ENCODE measurements around the genes SSTR5, TPSG1 and PERCC1.

DNA sequence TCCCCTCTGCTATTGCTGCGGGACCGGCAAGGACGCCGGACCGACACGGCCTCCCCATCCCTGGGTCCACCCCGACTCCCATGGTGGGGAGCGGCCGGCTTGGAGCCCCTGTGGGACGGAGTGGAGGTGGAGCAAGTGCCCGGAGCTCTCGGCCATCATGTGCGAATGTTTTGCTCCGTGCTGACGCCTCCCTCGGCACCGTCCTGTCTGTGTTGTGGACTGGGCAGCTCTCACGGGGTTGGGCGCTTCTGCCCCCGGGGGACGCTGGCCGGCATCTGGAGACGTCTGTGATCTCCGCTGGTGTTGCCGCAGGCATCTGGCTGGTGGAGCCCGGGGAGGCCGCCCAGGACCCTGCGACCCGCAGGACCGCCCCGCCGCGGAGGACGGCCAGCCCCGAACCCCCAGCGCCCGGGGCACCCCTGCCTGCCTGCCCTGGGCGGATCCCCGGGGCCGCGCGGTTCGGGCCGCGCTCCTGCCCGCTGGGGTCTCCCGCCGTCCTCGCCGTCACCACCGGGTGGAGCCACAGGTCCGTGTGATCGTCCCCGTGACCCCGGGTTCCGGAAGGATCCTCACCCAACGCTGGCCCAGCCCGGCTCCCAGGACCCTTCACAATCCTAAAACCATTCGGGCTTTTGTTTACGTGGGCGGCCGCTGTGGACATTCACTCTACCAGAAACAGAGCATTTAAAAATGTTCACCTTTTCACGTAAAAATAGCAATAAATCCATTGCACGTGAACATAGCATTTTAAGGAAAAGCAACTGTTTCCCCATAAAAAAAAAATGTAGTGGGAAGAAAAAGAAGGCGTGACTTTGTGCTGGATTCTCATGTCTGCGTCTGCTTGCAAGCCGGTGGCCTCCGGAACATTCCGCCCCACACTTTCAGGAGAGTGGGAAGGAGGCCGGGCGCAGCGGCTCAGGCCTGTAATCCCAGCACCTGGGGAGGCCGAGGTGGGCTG, 13.1 kb upstream of the GNG13 start:
- RRBS = 8% methylated on average over 45 of the region's 73 CpGs

GRCh38 chr16:984122-984709, 2.6 kb downstream of the SOX8 start:
- RRBS = 93% methylated on average over 5 of the region's 22 CpGs

DNA sequence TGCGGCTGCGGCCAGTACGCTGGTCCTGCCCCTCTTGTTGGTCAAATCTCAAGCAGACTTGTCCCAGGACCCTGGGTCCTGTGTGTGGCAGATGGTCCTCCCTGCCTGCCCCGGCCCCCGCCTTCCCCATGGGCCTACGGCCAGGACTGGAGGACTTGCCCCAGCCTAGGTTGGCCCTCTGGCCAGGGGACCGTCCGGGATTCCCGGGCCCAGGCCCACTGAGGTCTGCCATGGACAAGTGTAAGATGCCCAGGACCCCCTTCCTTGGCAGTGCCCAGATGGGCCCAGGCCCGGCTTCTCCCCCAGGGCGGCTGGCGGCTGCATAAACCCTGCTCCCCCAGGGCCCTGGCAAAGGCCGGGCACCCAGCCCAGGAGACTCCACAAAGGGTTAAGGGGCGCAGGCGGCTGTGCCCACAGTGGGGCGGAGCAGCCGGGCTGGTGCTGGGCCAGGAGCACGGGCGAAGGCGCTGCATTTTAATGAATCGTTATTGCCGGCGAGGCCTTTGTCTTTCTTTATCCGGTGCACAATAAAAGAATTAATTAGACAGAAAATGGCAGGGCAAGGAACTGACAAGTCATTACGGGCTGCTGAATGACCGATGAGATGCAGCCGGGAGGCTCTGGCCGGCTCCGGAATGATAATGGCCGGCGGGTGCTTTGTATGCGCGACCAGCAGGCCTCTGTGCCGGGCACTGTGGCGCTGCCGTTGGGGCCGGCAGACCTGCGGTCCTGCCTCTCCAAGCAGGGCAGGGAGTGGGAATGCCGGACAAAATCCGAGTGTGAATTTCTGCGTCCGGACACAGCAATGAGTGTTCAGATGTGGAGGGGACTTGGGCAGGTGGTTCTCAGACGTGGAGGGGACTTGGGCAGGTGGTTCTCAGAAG, 9.2 kb downstream of the SOX8 start:
- RRBS = 93% methylated on average over 28 of the region's 43 CpGs

- RRBS = 7% methylated on average over 9 of the region's 50 CpGs
Measured at GRCh38 chr16:1072119-1072950, at the start of gene SSTR5. Gene SSTR5 (plus strand): TSS chr16:1072747.

DNA sequence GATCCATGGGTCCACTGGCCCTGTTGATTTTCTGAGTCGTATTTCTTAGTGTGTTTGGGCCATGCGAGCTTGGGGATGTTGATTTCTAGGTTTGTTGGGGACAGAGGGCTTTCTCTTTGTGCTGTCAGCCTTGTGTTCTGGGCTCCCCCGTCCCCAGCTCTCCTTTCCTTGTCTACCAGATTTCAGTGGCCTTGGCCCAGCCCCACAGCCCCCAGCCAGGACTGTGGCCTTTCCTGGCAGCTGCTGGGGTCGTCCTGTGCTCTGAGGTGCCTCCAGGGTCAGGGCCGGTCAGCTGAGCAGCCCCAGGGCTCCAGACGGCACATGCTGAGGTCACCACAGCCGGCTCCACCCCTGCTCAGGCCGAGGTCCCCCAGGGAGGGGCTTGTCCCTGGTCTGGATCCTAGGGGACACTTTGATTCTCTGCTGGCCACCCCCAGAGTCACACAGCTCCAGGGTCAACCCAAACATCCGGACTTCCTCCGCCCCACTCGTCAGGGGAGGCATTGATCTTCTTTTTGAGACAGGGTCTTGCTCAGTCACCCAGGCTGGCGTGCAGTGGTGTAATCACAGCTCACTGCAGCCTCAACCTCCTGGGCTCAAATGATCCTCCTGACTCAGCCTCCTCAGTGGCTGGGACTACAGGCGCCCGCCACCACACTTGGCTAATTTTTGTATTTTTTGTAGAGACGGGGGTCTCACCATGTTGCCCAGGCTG, 4.5 kb downstream of the SSTR5 start:
- RRBS = 12% methylated on average over 3 of the region's 15 CpGs

- RRBS = 24% methylated on average over 17 of the region's 28 CpGs
Measured at GRCh38 chr16:1090162-1090802, 5.8 kb downstream of the C1QTNF8 start.

GRCh38 chr16:1192937-1193896, 31.9 kb downstream of the TPSG1 start:
- RRBS = no CpG with 5 or more reads among the region's 34 CpGs

- RRBS = 86% methylated on average over 9 of the region's 33 CpGs
Measured at GRCh38 chr16:1206475-1207436, 18.3 kb downstream of the TPSG1 start.

GRCh38 chr16:1225078-1225556, at the start of gene TPSG1:
Gene TPSG1 (minus strand): TSS chr16:1225268.
- RRBS = 86% methylated on average over 4 of the region's 14 CpGs

- RRBS = 89% methylated on average over 2 of the region's 29 CpGs
Measured at GRCh38 chr16:1324580-1325402, 8.7 kb upstream of the BAIAP3 start.

GRCh38 chr16:1331532-1332302, 1.7 kb upstream of the BAIAP3 start:
- RRBS = 3% methylated on average over 8 of the region's 27 CpGs

DNA sequence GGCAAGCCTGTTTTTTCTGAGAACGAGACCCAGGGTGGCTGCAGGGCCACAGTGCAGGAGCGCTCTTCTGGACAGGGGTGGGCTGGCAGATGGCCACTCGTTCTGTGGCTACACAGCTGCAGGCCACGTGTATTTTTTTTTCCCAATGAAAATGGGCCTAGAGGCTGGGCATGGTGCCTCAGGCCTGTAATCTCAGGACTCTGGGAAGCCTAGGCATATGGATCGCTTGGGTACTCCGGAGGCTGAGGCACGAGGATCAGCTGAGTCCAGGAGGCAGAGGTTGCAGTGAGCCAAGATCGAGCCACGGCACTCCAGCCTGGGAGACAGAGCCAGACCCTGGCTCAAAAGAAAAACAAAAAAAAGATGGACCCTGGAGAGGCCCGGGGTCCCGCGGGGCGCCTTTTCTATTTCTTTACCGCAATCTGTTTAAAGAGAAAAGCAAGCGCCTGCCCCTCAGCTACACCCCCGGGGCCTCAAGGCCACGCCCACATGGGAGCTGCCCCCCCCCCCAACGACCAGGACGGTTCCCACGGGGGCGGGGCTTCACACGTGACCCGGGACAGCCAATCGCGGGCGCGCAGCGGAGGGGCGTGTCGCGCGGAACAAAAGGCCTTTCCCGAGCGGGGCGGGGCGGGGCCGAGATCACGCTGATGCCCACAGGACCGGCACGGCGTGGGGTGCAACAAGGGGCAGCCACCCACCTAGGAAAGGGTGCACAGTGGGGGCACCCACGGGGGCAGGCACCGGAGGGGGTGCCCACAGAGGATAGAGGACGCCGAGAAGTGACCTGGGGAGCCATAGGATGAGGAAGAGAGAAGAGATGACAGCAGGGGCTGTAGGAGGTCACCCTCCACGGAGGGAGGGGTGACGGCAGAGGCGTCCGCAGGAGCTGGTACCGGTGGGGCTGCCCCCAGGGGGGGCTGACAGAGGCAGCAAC, 6.5 kb downstream of the UNKL start:
- RRBS = 2% methylated on average over 26 of the region's 50 CpGs

DNA sequence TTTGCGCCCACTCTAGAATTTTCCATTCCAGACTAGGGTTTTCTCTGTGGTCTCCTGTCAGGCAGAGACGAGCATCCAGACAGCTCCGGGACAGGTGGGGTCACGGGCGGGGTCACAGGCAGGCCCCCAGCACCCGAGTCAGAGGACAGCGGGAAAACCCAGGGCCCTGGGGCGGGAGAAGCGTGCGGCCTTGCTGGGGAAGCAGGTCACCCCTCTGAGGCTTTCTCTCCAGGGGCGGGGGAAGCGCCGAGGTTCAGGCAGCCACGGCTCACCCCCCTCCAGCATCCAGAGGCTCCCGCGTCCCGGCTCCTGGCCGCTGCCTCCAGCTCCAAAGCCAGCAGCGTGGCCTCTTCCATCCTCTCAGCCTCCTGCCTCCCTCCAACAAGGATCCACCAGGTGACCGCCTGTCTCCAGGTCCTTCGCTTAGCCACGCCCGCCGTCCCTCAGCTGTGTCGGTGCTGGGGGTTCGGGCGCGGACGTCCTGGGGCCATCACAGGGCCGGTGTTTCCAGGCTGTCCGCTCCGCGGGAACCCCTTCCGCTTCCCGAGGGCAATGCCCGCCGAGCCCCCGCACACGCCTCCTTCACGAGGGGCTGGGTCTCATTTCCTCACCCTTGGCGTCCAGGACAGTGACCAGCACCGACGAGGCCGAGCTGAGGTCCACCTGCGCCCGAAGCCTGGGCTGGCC, 2.9 kb upstream of the PERCC1 start:
- RRBS = 84% methylated on average over 3 of the region's 46 CpGs

GRCh38 chr16:1430595-1431204, at the start of gene PERCC1:
Gene PERCC1 (plus strand): TSS chr16:1431078.
- RRBS = 38% methylated on average over 19 of the region's 29 CpGs

DNA sequence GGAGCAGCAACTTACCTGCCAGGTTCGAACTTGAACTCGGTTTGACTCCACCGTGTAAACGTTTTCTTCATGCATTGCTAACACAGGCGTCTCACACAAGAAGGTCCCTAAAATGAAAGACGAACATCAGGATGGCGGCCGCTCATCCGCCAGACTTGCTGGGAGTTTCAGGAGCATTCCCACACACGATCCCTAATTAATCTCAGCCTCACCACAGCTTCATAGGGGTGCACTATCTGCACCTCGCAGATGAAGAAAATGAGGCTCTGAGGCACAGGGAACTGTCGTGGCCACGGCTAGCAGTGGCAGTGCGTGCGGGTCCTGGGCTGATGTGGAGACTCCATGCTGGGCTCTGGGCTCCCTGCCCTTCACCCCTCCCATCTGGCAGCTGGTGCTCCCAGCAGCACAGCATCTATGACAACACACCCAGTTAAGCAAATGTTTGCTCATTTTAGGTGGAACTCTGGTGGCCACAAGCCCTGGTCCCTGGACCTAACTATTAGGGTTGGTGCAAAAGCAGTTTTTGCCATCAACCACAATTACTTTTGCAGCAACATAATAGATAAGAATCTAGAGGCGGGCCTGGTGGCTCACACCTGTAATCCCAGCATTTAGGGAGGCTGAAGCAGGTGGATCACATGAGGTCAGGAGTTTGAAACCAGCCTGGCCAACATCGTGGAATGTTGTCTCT, 31.0 kb downstream of the IFT140 start:
- RRBS = no CpG with 5 or more reads among the region's 17 CpGs

DNA sequence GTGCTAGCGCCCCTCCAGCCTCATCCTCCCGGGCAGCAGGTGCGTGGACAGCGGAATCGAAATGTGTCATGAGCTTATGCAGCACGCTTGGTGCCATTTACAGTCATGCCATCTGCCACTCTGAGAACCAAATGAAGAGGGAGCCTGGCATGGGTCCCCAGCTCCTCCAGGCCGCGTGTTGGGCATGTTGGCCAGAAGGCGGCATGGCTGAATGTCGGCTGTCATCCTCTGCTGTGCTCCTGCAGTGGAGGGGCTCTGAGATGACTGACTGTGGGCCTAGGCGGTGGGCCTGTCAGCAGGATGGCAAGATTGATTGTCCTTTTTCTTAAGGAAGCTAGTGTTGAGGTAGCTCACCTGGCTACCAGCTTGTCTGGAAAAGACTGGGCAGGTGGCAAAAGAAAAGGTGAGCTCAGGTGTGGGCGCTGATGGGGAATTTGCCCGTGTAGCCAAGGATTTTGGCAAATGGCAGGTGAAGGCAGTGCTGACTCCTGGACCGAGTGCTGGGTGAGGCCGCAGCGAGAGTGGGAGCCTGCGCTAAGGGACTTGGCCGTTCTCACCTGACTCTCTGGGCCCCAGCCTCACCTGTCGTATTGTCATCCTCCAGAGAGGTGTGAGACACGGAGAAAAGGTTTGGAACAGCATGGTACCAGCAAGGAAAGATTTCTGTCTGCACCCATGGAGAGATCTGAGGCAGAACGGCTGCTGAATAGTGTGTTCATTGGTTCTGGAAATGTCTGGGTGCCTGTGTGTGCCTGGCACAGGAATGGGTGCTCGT, 31.7 kb downstream of the CRAMP1 start:
- RRBS = no CpG with 5 or more reads among the region's 22 CpGs

DNA sequence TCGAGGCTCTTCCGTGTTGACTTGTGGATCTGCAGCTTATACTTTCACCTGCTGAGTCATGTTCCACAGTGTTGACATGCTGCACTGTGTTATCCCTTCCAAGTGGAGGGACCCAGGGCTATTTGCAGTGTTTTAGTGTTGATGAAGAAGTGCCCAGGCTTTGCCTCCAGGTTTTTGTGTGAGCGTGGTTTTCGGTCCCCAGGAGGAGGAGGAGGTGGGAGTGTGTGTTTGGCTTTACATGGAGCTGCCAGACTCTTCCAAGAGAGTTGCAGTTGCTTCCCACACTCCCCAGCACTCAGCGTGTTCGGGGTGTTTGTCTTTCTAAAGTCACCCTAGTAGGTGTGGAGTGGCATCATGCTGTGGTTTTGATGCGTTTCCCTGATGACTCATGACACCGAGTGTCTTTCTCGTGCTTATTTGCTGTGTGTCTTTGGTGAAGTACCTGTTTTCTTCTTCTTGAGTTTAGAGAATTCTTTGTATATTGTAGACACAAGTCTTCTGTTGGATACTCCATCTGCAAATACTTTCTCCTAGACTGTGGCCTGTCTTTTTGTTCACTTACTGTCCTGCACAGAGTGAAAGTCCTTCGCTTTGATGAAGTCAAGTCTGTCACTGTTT, 31.9 kb upstream of the JPT2 start:
- RRBS = no CpG with 5 or more reads among the region's 10 CpGs

GRCh38 chr16:1712404-1712689, 6.4 kb downstream of the MAPK8IP3 start:
- RRBS = 89% methylated on average over 1 of the region's 3 CpGs

DNA sequence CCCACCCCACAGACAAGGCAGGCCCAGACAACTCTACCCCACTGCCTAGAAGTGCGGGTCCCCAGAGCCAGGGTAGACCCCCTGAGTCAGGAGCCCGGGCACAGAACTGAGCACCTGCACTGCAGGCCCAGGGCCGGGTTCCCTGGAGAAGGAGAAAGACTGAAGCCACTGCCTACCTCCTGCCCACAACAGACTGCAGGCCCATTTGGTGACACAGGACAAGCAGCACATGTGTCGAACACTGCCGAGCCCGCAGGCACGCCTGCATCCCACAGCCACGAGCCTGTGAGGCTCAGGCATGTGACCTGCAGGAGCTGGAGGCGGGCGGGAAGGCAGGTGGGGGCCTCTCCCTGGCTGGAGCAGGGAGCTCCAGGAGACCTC, 2.8 kb downstream of the SPSB3 start:
- RRBS = no CpG with 5 or more reads among the region's 10 CpGs

DNA sequence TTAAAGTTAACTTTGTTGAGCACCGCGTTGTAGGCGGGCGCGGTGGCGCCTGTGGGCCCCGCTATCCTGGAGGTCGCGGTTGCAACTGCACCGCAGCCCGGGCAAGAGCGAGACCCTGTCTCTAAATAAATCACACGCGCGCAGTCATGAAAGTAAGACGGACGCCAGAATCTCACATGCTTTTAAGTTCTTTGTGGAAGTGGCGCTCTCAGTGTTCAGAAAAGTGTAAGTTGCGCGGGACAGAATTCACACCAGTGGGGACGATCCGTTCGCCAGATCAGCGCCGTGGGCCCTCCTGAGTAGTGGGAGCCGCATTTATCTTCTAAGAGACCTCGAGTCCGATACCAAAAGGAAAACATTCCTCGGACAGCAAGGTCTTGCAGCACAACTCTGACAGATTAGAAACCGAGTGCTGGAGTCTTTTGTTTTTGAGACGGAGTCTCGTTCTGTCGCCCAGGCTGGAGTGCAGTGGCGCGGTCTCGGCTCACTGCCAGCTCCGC, 572 bp downstream of the NUBP2 start:
- RRBS = no CpG with 5 or more reads among the region's 37 CpGs